Ovary (tissue), 7 donors: ENCODE measurements around the gene GTPBP6.

DNA sequence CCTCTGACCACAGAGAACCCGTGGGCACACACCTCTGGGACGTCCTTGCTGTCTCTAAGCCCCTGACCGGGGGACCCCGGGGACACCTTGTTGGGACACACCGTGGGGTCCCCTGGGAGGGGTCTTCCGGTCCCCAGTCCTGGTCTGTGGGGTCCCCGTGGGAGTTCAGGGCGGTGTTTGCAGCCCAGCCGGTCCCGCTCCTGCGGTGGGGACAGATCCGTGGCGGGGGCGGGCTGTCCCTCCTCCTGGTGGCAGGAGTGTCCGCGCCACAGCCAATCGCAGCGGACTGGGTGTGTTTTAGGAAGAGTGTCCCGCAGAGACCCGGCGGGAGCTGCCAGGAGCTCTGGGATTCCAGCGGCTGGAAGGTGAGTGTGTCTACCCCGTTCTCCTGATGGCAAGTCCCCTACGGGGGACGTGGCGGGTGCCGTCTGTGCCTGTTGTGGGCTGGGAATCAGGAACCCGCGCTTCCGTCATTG is 5.1 kb upstream of the PLCXD1 start:
- PRO-cap, 7 experiments = peak in 3 of 7 experiments; most common plus-strand start position 337 of the sequence (in 3); most common minus-strand start position 207 of the sequence (in 3)
- RAMPAGE, long total RNA, 2 experiments = no peak in any of the 2 experiments

GRCh38 chrX:285308-285875 is 4.2 kb downstream of the PLCXD1 start:
- PRO-cap, 7 experiments = no peak in any of the 7 experiments
- RAMPAGE, long total RNA, 2 experiments = no peak in any of the 2 experiments

- PRO-cap, 7 experiments = no peak in any of the 7 experiments
- RAMPAGE, long total RNA, 2 experiments = no peak in any of the 2 experiments
Observed at GRCh38 chrX:308966-309564, 9.5 kb downstream of the GTPBP6 start.

GRCh38 chrX:318269-318979 is at the start of gene GTPBP6:
Gene GTPBP6, minus strand, starts transcription at chrX:318796.
- PRO-cap, 7 experiments = peak in 7 of 7 experiments; most common plus-strand start chrX:318393 (in 7); most common minus-strand start chrX:318796 (in 7)
- RAMPAGE, long total RNA, 2 experiments = no peak in any of the 2 experiments

DNA sequence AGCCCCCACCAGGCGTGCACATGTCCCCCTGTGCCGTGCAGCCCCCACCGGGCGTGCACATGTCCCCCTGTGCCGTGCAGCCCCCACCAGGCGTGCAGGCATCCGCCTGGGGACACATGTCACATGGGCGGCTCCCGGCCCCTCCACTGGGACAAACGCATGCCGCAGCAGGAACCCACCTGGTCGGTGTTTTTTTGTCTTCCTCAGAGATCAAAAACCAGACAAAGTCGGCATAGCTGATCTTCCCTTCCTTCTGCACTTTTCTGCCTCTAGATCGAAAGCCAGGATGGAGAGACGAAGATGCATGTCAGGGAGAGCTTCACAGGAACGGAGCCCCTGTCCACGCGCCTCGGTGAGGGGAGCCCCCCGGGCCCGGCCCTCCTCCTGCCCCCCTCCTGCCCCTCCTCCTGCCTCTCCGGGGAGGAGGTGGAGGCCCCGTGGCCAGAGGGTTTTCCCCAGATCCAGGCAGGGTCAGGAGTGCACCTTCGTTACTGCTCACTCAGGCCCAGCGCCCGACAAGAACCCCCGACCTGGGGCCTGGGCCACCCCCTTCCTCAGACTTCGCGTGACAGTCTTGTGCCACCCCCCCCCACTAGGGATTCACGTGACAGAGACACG is 22.6 kb upstream of the GTPBP6 start:
- PRO-cap, 7 experiments = no peak in any of the 7 experiments
- RAMPAGE, long total RNA, 2 experiments = no peak in any of the 2 experiments

GRCh38 chrX:371243-371787 is 15.4 kb downstream of the PPP2R3B start:
- PRO-cap, 7 experiments = no peak in any of the 7 experiments
- RAMPAGE, long total RNA, 2 experiments = no peak in any of the 2 experiments

GRCh38 chrX:435178-435615 is 48.5 kb upstream of the PPP2R3B start:
- PRO-cap, 7 experiments = no peak in any of the 7 experiments
- RAMPAGE, long total RNA, 2 experiments = no peak in any of the 2 experiments

DNA sequence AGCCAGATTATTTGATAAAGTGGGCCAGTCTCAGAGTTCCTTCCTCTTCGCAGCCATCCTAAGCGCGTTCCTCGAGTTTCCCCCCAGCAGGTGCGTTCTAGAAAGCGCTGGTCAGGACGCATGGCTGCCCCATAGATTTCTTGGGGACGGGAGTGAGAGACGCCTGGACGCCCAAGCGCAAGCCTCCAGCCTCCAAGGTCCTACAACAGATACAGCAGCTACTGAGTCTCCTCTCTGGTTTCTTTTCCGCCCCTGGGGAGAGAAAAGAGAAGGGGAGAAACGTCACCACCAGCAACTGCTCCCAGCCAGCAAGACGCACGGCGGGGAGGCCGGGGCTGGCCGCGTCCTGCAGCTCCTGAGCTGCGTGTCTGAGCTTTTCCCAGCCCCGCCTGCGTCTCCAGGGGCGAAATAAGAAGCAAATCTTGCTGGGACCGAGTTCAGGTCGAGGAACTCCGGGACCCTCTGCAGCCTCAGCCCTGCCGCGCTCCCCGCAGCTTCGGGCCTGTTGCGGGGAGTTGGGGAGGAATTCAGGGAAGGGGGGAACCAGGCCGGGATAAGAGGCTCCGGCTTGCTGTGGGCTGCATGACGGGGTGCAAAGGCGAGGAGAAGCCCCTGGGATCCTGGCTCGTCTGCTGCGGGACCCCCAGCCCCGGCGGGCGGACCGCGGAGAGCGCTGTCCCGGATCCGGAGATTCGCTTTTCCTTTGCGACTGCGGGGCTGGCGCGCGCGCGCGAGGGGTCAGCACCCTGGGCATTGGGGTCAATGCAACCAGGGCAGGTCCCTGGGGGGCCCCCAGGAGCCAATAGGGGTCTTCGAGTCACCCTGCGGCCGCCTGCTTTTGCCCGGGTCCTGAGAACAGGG is 6.8 kb upstream of the SHOX start:
- PRO-cap, 7 experiments = no peak in any of the 7 experiments
- RAMPAGE, long total RNA, 2 experiments = no peak in any of the 2 experiments

GRCh38 chrX:970354-970599 is 242.2 kb downstream of the CRLF2 start:
- PRO-cap, 7 experiments = no peak in any of the 7 experiments
- RAMPAGE, long total RNA, 2 experiments = no peak in any of the 2 experiments

DNA sequence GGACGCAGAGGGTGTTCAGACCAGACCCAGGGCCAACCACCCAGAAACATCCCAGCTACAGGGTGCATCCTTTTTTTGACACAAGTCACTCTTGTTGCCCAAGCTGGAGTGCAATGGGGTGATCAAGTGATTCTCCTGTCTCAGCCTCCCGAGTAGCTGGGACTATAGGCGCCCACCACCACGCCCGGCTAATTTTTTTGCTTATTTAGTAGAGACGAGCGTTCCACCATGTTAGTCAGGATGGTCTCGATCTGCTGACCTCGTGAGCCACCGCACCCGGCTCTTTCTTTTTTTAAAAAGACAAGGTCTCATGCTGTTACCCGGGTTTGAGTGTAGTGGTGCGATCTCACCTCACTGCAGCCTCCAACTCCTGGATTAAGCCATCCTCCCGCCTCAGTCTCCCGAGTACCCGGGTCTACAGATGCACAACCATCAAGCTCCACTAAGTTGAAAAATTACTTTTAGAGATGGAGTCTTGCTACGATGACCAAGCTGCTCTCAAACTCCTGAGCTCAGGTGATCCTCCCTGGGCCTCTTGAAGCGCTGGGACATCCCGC is 2.1 kb downstream of the SLC25A6 start:
- PRO-cap, 7 experiments = no peak in any of the 7 experiments
- RAMPAGE, long total RNA, 2 experiments = no peak in any of the 2 experiments

GRCh38 chrX:1390558-1391235 is 1.2 kb downstream of the SLC25A6 start:
- PRO-cap, 7 experiments = no peak in any of the 7 experiments
- RAMPAGE, long total RNA, 2 experiments = no peak in any of the 2 experiments

- PRO-cap, 7 experiments = peak in 7 of 7 experiments; most common plus-strand start chrX:1392412 (in 7); most common minus-strand start chrX:1392896 (in 4)
- RAMPAGE, long total RNA, 2 experiments = no peak in any of the 2 experiments
Observed at GRCh38 chrX:1392259-1393222, 628 bp upstream of the SLC25A6 start.

DNA sequence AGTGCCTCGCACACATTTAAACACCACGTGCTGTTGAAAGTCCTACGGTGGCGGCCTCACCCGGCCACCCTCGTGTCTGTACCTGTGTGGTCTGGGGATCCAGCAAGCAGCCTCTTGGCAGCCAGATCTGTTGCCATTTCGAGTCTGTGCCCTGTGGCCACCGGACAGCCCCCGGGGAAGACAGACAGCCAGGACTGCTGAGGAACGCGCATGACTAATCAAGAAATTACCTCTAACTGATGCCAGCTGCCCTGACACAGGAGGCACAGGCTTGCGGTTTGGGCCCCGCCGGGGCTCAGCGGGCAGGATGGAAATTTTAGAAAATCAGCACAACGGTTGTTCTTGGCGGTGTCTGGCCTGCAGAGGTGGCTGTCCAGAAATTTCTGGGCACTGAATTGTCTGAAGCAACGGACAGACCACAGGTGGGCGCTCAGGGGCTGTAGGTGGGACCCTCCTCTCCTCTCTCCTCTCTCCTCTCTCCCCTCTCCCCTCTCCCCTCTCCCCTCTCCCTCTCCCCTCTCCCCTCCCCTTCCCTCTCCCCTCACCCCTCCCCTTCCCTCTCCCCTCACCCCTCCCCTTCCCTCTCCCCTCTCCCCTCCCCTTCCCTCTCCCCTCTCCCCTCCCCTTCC is 15.7 kb upstream of the ASMTL start:
- PRO-cap, 7 experiments = no peak in any of the 7 experiments
- RAMPAGE, long total RNA, 2 experiments = no peak in any of the 2 experiments

- PRO-cap, 7 experiments = no peak in any of the 7 experiments
- RAMPAGE, long total RNA, 2 experiments = no peak in any of the 2 experiments
Observed at GRCh38 chrX:1483992-1484604, 31.4 kb upstream of the ASMTL start.

- PRO-cap, 7 experiments = no peak in any of the 7 experiments
- RAMPAGE, long total RNA, 2 experiments = no peak in any of the 2 experiments
Observed at GRCh38 chrX:1487257-1487642, 34.5 kb upstream of the ASMTL start.

DNA sequence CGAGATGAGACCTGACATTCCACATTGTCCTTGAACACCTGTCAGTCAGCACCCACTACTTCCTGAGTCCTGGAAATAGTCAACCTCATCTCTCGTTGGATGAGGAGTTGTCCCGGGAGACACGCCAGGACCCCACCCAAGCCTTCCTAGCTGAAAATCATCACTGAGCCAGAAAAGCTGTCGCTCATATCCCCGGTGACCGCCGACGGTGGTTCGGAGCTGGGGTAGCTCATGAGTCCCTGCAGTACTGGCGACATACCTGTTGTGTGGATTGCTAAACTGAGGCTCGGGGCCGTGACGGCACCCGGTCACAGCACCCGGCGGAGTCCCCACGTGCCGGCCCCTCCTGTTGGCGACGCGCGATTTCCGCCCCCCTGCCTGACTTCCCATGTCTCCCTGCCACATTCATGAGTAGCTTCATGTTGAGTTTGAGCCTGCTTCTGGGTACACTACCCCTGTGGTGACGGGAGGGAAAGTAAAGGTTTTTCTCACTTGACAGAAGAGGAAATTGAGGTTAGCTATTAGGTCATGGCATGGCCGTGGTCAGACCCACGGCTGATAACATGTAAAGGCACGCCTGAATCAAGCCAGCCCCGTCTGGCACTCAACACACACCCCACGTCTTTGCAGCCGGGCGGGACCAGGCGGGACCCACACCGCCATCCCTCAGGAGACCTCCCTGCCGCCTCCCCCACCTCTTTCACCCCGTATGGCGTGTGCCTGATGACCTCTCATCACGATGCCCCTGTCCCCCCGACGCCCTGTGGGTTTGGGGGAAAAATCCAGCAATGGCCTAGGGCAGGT is 29.5 kb downstream of the P2RY8 start:
- PRO-cap, 7 experiments = no peak in any of the 7 experiments
- RAMPAGE, long total RNA, 2 experiments = no peak in any of the 2 experiments

DNA sequence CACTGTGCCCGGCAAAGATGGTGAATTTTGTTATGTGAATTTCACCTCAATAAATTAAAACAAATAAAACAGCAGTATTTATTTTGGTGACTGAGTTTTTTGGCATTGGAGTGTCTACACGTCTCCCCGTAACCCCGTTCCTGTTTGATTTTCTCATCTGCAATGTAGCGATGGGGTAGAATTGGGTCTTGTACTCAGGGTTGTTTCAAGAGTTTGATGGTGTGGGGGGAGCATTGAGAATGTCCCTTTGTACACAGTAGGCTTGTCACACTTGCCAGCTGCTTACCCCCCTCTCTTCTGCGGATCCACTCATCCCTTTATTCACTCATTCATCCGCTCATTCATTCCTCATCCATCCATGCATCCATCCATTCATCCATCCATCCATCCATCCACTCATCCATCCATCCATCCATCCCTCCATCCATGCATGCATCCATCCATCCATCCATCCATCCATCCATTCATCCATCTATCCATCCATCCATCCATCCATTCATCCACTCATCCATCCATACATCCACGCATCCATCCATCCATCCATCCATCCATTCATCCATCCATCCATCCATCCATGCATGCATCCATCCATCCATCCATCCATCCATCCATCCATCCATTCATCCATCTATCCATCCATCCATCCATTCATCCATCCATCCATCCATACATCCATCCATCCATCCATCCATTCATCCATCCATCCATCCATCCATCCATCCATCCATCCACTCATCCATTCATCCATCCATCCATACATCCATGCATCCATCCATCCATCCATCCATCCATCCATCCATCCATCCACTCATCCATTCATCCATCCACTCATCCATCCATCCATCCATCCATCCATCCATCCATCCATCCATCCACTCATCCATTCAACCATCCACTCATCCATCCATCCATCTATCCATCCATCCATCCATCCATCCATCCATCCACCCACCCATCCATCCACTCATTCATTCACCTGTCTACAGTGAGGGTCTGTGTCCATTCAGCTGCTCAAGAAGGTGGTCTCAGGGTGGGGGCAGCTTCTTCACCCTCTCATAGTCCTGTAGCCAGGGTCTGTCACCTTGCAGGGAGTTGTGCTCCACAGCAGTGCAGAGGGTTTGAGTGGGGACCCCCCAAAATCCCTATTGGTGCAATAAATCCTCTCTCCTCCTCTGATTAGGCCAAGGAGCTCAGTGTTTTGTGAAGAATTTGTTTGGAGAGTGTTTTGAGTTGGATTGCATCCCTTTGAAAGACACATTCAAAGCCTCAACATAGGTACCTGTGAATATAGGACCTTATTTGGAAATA is 12.6 kb downstream of the P2RY8 start:
- PRO-cap, 7 experiments = no peak in any of the 7 experiments
- RAMPAGE, long total RNA, 2 experiments = no peak in any of the 2 experiments

- PRO-cap, 7 experiments = peak in 6 of 7 experiments; most common plus-strand start chrX:1537626 (in 4); most common minus-strand start chrX:1537498 (in 6)
- RAMPAGE, long total RNA, 2 experiments = no peak in any of the 2 experiments
Observed at GRCh38 chrX:1537422-1537918, 485 bp upstream of the P2RY8 start.

- PRO-cap, 7 experiments = no peak in any of the 7 experiments
- RAMPAGE, long total RNA, 2 experiments = no peak in any of the 2 experiments
Observed at GRCh38 chrX:2159139-2159907, 341.5 kb downstream of the DHRSX start.

DNA sequence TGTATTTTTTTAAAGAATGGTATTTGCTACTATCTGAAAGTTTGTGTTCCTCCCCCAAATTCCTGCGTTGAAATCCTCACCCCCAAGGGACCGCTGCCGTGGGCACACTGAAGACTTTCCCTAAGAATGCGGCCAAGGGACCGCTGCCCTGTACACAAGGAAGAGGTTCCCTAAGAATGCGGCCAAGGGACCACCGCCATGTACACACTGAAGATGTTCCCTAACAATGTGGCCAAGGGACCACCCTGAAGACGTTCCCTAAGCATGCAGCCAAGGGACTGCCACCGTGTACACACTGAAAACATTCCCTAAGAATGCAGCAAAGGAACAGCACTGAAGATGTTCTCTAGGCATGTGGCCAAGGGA is 55.3 kb downstream of the DHRSX start:
- PRO-cap, 7 experiments = no peak in any of the 7 experiments
- RAMPAGE, long total RNA, 2 experiments = no peak in any of the 2 experiments